Body of pancreas (tissue), 2 donors: Measurements from ENCODE around the genes SSR1 and RIOK1.

GRCh38 chr6:6601019-6601436 is 12.5 kb downstream of the LY86 start:
- PRO-cap, result no peak
- RAMPAGE, long total RNA, 2 experiments, result no peak in any of the 2 experiments

DNA sequence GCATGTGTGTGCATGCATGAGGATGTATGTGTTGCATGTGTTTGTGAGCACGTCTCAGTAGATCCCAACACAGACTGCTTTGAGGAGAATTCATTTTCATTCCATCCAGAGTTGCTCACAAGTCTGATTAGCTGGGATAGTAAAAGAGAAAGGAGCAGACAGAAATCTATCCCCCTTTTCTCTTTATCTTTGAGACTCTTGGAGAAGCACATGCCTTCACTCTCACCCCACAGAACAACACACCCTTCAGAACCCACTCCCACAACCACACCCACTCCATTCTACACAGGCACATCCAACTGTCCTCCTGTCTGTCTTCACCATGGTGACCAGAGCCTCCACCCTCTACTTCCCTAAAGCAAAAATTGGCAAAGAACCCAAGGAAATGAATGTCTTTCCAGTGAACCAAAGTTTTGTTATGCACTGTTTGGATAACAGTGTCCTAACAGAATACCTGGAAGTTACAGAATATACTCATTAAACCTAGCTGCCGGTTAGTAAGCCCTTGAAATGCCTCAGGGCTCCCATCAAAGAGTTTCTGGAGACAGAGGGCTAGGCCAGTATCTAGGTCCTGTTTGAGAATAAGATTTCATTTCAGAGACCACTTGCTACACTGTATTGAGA is 100.9 kb downstream of the LY86 start:
- PRO-cap, result no peak
- RAMPAGE, long total RNA, 2 experiments, result no peak in any of the 2 experiments

DNA sequence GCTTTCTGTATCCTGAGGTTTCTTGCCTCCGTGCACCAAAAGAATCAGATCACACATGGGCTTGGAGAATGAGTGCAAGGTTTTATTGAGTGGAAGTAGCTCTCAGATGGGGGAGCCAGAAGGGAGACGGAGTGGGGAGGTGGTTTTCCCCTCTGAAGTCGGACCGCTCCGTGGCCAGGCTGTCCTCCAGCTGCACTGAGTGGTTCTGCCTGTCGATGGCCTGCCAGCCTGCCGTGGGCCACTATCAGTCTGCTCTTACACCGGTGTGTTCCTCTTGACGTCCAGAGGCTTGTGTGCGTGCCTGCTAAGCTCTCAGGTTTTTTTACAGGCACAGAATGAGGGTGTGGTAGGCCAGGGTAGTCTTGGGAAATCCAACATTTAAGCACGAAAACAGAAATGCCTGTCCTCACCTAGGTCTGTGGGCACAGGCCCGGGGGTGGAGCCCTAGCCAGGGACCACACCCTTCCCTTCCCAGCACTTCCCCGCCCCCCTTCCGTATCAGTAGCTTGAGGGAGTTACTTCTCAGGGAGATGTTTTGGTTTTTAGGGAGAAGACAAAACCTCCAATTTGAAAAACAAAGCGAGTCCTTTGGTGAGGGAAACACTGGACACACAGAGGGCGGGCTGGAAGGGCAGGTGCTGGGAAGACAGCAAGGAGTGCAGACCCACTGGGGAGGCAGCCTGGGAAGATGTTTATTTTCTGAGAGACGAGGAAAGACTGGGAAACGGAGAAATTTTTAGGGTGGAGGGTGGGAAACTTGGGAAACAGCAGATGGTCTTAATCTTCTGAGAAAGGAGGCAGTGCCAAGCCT is 106.4 kb downstream of the LY86 start:
- PRO-cap, result no peak
- RAMPAGE, long total RNA, 2 experiments, result no peak in any of the 2 experiments

GRCh38 chr6:6724182-6725175 is 136.0 kb downstream of the LY86 start:
- PRO-cap, result bidirectional peak, plus-strand start at chr6:6724428, minus-strand start at chr6:6724403; unidirectional peak, plus-strand start at chr6:6724835
- RAMPAGE, long total RNA, 2 experiments, result no peak in any of the 2 experiments

GRCh38 chr6:6748962-6749368 is 160.4 kb downstream of the LY86 start:
- PRO-cap, result no peak
- RAMPAGE, long total RNA, 2 experiments, result no peak in any of the 2 experiments

DNA sequence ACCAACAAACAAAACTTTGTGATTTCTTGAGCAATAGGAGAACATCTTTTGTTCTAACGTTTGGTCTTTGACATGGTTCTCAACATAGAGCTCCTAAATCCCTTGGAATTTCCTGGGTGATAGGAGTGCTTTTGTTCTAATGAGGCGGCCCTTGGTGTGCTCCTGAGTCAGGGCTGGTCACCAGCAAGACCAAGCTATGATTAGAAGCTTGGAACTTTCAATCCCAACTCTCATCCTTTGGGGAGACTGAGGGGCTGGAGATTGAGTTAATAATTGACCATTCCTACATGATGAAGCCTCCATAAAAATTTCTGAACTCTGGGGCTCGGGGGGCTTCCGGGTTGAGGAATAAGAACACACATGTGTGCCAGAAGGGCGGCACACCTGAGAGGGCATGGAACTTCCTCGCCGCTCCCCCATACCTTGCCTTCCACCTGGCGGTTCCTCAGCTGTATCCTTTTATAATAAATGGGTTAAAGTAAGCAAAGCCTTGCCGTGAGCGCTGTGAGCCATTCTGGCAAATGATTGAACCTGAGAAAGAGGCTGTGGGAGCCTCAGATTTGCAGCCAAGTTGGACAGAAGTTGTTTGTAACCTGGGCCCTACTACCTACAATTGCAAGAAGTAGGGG is 164.7 kb downstream of the LY86 start:
- PRO-cap, result no peak
- RAMPAGE, long total RNA, 2 experiments, result no peak in any of the 2 experiments

DNA sequence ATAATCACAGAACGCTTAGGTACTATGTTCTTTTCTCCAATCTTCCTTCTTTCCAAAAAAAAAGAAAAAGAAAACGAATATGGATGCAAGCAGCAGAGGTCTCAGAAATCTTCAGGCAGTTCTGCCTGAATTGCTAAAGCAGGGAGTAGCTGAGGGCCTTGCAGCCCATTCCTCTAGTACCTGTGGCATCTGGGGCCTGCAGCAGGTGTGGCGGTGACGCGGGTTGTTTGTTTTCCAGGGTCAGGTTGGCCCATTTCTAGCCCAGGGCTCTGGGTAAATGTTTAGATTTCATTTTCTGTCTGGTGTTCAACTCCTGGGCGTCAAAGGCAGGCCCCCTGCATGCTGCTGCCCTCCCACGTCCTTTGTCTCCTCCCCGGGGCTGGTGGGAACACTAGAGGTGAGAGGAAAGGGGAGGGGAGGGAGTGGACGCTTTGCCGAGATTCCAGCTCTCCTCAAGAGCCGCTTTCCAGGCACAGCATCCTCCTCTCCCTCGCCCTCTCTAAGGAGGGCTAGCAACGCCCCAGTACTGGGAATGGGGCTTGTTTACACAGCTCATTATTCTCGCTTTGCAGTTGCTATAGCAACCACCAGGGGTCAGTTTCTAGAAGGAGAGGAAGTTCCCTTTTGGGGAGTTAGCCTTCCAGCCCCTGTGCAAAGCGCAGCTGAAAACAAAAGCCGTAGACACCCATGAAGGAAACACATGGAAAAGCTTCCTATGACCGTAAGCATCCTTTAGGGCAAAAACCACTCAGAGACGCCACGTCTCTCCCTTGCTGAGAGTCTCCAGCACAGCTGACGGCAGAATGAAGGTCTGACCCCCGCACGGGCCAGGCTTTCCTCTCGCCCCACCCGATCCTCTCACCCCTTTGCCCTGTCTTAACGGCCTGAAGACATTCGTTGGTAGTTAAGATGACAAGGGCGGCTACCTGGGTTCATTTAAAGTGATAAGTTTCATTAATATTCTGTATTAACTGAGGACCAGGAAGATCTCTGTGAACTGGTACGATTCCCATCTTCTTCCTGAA is 170.6 kb downstream of the LY86 start:
- PRO-cap, result unidirectional peak, minus-strand start at position 175 of the sequence; unidirectional peak, minus-strand start at position 501 of the sequence
- RAMPAGE, long total RNA, 2 experiments, result no peak in any of the 2 experiments

- PRO-cap, result no peak
- RAMPAGE, long total RNA, 2 experiments, result no peak in any of the 2 experiments
Observed at GRCh38 chr6:6770541-6770823, 182.0 kb downstream of the LY86 start.

DNA sequence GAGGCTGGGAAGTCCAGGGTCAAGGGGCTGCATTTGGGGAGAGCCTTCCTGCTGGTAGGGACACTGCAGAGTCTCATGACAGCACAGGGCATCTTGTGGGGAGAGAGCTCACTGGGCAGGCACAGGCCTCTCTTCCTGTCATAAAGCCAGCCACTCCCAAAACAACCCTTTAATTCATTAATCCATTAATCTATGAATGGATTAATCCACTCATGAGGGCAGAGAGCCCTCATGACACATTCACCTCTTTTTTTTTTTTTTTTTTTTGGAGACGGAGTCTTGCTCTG is 210.5 kb downstream of the LY86 start:
- PRO-cap, result no peak
- RAMPAGE, long total RNA, 2 experiments, result no peak in any of the 2 experiments

DNA sequence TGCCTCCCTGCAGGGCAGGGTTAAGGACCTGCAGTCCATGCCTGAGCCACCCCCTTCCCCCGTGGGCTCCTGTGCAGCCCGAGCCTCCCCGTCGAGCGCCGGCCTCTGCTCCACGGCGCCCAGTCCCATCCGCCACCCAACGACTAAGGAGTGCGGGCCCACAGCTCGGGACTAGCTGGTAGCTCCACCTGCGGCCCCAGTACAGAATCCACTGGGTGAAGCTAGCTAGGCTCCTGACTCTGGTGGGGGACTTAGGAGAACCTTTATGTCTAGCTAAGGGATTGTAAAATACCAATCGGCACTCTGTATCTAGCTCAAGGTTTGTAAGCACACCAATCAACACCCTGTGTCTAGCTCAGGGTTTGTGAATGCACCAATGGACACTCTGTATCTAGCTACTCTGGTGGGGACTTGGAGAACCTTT is 167.4 kb upstream of the RREB1 start:
- PRO-cap, result no peak
- RAMPAGE, long total RNA, 2 experiments, result no peak in any of the 2 experiments

DNA sequence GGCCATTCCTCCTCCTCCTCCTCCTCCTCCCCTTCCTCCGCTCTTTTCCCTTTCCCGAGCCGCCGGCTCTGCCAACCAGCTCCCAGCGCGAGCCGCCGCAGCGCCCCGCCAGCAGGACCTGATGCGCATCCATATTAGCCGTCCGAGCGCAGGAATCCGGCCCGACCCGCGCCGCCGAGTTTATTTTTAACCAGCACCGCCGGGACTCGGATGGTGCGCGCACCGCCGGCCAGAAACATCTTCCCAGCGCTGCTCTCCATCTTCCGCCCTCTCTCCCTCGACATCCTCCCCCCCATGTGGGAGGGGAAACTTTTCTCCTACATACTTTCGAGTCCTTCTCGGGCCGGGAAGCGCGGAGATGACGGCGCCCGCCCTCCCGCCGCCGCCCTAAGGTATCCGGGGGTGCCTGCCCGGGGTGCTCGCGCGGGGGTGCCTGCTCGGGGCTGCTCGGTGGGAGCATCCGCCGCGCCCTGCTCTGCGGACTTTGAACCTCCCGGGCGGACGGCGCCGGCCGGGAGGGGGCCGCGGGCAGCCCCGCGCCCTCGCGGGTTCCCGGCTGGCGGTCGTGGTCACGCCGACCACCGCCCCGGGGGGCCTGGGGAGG is 652 bp downstream of the RREB1 start:
- PRO-cap, result bidirectional peak, plus-strand start at position 199 of the sequence, minus-strand start at position 70 of the sequence; bidirectional peak, plus-strand start at position 335 of the sequence, minus-strand start at position 243 of the sequence
- RAMPAGE, long total RNA, 2 experiments, result start-site peak on the plus strand in 1 of 2 experiments, centred at position 340 of the sequence, 25 reads per replicate

GRCh38 chr6:7108915-7109272 is 1.1 kb downstream of the RREB1 start:
- PRO-cap, result bidirectional peak, plus-strand start at chr6:7109078, minus-strand start at chr6:7108997
- RAMPAGE, long total RNA, 2 experiments, result no peak in any of the 2 experiments

GRCh38 chr6:7219157-7219867 is 93.7 kb downstream of the SSR1 start:
- PRO-cap, result no peak
- RAMPAGE, long total RNA, 2 experiments, result no peak in any of the 2 experiments

DNA sequence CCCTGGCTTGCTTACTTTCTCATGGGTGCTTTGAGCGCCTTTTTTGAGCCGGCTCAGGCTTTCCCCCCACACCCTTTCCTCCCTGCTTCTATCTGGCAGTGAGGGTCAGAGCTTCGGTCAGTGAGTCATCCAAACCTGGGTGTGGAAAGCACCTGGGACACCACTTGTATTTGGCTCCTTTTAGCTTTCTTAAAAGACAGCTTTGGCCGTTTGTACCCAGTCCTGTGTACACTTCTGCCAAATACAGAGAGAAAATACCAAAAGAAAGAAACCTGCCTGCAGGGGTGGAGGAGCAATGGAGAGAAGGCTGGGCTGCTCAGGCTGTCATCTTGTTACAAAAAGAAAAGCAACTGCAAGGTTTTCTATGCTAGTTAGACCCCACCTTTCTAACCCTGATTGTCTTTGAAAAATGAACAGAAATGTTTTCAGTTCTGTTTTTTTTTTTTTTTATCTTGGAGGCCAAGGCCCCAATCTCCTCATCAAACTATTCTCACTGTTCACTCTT is 76.6 kb downstream of the SSR1 start:
- PRO-cap, result no peak
- RAMPAGE, long total RNA, 2 experiments, result no peak in any of the 2 experiments

DNA sequence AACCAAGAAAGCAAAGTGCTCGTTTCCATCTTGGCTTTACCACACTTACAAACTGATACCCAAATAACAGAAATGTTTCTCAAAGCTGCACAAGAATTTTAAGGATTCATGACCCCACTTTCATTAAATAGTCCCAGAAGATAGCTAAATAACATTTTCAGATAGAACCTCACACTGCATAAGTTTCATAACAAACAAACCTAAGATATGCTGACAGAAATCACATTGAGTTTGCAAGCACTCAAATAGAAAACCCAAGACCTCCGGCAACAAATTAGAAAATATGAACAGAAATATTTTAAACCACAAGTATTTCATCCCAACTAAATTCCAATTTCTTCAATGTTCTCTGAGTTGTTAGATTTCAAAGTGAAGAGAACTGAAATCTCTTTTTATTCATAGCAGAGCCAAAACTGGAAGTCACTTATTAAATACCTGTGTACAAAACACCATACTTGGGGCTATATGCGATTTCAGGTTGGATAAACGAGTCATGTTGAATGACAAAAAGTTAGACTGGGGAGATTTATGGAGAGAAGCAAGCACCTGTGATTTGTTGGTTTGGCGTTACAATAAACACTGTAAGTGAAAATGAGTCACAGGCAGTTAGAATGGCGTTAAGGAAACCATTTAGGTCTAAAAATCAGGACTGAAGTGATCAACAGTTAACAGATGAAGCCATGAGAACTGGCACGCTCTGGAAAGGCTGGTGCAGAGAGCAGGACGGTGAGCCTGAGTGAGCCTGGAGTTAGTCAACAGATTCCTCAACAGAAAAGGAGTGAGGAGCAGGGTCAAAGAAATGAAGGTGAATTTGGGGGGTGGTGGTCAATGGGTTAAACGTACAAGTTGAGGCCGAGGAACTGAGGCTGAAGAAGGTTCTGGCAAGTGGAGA is 31.5 kb downstream of the SSR1 start:
- PRO-cap, result no peak
- RAMPAGE, long total RNA, 2 experiments, result no peak in any of the 2 experiments

DNA sequence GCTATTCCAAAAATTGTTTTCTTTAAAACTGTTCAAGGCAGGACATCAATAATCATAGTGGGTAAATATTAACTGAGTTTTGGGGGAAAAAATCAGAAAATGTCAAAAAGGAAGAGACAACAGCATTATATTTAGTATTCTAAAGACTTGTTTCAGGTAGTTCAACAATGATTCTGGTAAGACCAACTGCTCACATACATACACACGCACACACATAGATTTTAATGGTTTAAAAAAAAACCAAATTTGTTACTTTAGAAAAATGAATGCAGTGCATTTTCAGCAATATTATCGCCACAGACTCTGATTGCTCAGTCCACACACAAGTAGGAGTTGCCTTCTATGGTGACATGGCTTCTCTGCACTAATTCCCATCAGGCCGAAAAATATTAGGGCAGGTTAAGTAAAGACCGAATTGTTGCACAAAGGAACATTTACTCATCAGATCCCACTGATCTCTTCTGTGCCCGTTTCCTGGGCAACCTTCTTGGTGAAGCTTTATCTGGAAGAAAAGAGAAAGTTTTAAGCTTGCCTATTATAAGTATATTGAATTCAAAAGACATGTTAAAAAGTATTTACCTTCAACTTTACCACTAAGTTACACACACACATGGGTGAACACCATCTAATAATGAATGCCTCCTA is 23.4 kb downstream of the SSR1 start:
- PRO-cap, result no peak
- RAMPAGE, long total RNA, 2 experiments, result no peak in any of the 2 experiments

- PRO-cap, result unidirectional peak, plus-strand start at chr6:7312658
- RAMPAGE, long total RNA, 2 experiments, result no peak in any of the 2 experiments
Observed at GRCh38 chr6:7312230-7312868, 650 bp downstream of the SSR1 start.

GRCh38 chr6:7312869-7313651 is at the start of gene SSR1:
TSS of gene SSR1 (minus strand) at chr6:7313199.
- PRO-cap, result bidirectional peak, plus-strand start at chr6:7313385, minus-strand start at chr6:7313155
- RAMPAGE, long total RNA, 2 experiments, result start-site peak on the minus strand in 2 of 2 experiments, at chr6:7313061-7313195 at its widest, 30 to 560 reads per replicate

DNA sequence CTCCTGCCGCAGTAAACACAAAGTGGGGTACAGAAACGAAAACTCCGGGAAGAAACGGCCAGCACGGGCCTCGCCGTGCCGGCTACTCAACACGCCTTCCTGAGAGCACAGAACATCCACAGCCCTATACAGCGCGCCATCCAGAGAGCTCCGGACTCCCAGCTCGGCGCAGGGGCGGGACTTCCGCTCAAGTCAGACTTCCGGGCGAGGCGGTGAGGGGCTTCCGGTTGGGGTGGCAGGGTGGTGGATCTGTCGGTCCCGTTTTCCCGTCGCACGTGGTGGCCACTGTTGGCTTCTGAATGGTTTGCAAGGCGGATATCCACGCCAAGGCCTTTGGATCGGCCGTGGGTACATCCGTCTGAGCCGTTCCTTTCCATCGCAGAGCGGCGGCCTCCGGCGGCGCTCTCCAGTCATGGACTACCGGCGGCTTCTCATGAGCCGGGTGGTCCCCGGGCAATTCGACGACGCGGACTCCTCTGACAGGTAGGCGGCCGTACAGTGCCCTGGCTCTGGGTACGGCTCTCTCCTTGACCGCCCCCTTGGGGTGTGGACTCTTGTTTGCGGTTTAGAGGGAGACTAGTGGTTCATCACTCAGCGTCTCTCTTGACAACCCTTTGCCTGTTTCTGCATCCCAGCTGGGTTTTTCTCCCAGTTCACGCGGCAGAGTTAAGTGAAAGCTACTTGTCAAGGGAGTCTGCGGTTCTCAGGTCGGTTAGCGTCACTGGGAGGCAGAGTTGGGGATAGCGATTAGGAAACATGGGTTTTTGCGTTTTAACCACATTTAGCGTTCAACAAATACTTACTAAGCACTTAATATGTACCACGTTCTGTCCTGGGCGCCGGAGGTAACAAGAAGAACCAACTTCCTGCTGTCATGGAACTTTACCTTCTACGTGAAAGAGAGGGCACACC is at the start of gene RIOK1:
Gene RIOK1 (plus strand): TSS at position 218 of the 912 bp plus-strand sequence.
- PRO-cap, result bidirectional peak, plus-strand start at position 226 of the sequence, minus-strand start at position 101 of the sequence; bidirectional peak, plus-strand start at position 381 of the sequence, minus-strand start at position 419 of the sequence
- RAMPAGE, long total RNA, 2 experiments, result start-site peak on the plus strand in 2 of 2 experiments, centred at positions 215 to 437 of the sequence, 17 to 85 reads per replicate

DNA sequence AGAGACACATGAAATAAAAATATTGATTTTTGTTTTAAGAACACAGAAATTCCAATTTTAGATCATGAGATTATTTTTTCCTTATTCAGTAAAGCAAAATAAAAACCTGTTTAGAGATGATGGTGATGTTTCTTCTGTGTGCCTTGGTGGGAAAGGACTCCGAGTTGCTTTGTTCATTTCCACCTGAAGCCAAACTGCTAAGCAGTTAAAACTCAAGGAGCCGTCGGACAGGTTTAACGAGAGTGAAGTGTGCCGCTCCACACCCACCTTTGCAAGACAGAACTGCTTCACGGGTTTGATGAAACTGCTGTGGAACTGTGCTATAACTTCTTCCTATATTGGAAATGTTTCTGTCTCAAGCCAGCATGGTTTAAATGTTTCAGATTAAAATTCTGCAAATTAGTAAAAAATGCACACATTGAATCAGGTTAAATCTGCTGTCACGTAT is 9.3 kb upstream of the DSP start:
- PRO-cap, result no peak
- RAMPAGE, long total RNA, 2 experiments, result no peak in any of the 2 experiments